H9 (cell line): ENCODE measurements around the genes INCENP and SCGB2A2.

DNA sequence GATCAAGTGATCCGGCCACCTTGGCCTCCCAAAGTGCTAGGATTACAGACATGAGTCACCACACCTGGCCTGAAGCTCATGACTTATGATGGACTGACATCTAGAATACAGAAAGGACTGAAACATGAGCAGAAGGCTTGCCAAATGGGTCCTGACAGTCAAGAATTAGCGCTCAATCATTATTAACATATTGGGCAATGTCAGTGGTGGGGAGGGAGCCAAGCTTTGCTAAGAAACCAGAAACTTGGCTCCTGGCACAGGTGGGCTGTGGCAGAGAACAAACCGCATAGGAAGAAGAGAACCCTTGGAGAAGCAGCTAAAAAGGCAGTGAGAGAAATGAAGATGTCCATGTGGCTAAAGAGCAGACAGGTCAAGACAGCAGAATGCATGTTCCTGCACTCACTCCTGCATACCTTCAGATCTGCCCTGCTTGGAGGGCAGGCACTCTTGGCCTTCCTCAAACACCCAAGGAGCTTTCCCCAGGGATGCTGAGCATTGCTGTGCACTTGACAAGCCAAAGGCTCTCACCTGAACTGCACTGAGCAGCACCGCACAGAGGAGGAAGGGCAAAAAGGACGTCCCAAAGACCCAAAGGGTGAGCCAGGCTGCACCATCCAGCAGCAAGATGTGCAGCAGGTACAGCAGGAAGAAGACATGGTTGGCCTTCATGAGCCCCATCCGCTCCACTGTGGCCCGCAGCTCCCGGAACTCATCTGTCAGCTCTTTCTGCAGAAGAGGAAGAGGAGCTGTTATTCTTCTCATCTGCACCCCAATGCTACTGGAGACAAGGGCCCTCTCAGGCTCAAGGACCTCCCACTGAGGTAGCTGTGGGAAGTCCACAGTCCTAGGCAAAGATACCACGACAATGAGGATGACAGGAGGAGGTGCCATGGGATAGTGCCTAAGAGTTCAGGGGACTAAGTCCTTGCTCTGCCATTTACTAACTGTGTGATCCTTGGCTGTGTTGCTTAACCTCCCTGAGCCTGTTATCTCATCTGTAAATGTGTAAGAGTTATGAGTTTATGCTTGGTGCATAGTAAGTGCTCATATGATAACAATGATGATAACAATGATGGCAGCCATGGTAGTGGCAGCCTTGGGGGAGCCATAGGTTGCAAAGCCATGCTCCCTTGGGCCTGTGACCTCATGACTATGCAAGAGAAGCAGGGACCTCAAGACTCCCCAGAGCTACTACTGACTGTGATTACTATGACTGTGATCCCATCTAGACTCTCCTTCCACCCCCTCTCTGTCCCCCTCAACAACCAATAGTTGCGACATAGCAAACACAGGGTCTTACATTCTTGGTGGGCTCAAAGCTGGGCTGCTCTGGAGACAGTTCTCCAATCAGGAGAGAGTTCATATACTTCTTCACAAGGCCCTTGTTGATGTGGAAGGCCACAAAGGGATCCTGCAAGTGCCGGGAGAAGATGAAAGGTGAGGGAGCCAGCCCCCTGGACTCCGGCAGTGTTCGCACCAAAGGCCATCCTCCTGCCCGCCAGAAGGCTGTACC, 4.3 kb downstream of the FADS1 start:
- PRO-cap: no peak

DNA sequence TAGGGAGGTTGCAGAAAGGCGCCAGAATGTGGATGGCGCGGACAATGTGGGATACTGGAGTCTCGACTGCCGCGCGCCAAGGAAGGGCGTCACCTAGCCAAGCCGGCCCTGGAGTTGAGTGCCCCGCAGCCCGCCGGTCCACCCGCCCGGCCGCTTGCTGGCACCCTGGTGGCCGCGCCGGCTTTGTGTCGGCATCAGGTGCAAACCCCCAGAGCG, 686 bp upstream of the FADS2 start:
- PRO-cap: bidirectional peak, plus-strand start outside the sequence, minus-strand start at position 120 of the sequence

GRCh38 chr11:61834304-61834988, 6.3 kb downstream of the FADS2 start:
- PRO-cap: bidirectional peak, plus-strand start at chr11:61834860, minus-strand start at chr11:61834593

- PRO-cap: no peak
Measured at GRCh38 chr11:61853681-61854310, 25.7 kb downstream of the FADS2 start.

DNA sequence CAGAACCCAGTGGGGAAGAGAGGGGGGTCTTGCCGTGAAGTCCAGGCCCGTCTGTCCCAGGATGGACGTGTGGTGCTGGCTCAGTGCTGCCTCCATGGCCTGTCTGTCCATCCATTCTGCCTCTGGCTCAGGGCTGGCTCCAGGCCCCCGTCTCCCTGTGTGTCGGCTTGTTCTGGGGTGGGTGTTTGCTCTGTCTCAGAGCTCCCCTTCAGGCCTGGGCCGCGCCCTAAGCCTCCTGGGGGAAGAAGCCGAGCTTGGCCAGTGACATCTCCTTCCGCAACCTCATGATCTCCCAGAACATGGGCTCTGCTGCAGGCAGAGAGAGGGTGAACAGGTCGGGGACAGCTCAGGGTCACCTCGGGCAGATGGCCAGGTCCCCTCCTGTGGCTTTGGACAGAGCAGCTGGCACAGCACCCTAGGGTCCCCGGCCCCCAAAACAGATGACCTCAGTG, 6.7 kb upstream of the FADS3 start:
- PRO-cap: no peak

DNA sequence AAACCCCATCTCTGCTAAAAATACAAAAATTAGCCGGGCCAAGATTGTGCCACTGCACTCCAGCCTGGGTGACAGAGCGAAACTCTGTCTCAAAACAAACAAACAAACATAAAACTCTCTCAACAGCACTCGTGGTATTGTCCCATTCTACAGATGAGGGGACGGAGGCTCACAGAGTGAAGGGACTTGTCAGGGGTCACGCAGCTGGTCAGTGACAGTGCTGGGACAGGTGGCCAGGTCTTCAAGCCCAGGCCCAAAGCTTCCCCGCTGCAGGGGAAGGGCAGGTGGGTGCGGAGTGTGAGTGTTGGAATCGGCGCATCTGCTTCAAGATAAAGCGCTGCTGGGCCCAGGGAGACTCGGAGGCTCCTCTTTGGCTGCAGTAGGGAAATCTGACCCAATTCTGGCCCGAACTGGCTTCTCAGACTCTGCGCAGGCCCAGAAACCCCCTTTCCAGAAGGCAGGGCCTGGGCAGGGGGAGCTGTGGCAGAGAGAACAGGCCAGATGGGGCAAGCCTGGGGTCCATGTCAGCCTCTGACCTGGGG, 7.4 kb downstream of the RAB3IL1 start:
- PRO-cap: no peak

GRCh38 chr11:61962555-61962881, 4.9 kb downstream of the FTH1 start:
- PRO-cap: no peak

DNA sequence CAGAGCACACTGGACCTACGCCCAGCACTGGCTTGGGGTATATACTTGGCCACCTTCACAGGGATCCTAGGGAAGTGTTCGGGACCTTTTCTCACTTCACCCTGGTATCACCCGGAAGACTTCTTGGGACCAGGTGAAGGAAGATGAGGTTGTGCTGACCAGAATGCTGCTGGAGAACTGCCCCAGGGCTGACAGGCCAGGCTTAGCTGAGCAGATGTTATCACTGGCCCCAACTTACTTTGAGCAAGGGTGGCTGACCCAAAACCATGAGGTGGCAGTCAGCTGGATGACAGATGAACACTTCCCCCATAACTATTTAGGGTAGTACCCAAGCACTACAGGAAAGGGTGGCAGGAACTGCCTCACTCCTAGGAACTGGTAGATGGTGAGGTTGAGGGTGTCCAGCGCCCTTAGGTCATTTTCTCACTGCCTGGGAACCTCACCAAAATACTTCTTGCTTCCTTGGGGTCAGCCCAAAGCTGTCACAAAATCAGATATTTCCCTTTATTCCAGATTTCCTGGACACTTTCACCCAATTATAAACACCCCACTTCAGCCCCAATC, 4.3 kb downstream of the FTH1 start:
- PRO-cap: no peak

- PRO-cap: bidirectional peak, plus-strand start at chr11:61966890, minus-strand start at chr11:61966578
Measured at GRCh38 chr11:61966433-61966607, 1.1 kb downstream of the FTH1 start.

DNA sequence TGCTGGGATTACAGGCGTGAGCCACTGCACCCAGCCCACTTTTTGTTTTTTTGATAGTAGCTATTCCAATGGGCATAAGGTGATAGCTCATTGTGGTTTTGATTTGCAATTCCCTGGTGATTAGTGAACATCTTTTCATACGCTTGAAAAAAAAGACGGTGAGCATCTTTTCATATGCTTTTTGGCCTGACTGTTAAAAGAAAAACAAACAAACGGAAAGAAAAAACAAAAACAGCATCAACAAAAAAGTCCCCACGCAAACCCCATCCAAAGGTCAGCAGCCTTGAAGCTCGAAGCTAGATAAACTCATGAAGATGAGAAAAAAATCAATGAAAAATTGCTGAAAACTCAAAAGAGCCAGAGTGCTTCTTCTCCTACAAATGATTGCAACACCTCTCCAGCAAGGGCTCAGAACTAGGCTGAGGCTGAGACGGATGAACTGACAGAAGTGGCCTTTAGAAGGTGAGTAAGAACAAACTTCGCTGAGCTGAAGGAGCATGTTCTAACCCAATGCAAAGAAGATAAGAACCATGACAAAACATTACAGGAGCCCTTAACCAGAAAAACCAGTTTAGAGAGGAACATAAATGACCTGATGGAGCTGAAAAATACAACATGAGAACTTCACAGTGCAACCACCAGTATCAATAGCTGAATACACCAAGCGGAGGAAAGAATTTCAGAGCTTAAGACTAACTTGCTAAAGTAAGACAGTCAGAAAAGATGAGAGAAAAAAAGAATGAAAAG, 18.4 kb upstream of the FTH1 start:
- PRO-cap: no peak

- PRO-cap: bidirectional peak, plus-strand start at chr11:62124011, minus-strand start at chr11:62123733
Measured at GRCh38 chr11:62123421-62124251, at the start of gene INCENP. Gene INCENP (plus strand): TSS chr11:62124011.

- PRO-cap: no peak
Measured at GRCh38 chr11:62129779-62130346, 6.1 kb downstream of the INCENP start.

DNA sequence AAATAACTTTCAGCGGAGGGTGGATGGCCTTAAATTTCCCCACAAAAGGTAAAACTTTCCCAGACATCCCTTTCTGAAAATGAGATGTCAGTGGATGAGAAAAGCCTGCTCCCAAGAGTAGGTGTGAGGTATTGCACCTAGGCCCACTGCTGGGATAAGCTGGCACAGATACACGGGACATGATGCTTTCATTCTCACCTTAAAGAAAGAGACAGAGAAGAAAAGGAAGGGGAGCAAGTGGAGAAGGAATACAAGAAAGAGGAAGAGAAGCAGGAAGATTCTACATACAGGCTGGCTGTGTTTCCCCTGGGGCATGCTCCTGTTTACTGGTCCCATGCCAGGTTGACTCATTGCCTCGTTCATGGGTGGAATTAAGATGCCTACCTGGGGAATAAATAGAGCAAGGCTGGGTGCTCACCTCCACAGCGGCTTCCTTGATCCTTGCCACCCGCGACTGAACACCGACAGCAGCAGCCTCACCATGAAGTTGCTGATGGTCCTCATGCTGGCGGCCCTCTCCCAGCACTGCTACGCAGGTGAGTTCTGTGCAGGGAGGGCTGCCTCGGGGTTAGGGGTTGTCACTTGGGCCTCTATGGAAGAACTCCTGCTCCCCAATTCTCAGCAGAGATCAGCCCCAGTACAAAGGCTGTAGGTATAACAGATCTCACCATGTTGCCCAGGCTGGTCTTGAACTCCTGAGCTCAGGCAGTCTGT, at the start of gene SCGB2A2:
SCGB2A2 (plus strand) TSS at position 423 of the 714 bp plus-strand sequence.
- PRO-cap: no peak

GRCh38 chr11:62394809-62395590, 23.8 kb upstream of the SCGB1A1 start:
- PRO-cap: bidirectional peak, plus-strand start at chr11:62395344, minus-strand start at chr11:62395277

GRCh38 chr11:62463138-62463540, 44.3 kb downstream of the SCGB1A1 start:
- PRO-cap: no peak

DNA sequence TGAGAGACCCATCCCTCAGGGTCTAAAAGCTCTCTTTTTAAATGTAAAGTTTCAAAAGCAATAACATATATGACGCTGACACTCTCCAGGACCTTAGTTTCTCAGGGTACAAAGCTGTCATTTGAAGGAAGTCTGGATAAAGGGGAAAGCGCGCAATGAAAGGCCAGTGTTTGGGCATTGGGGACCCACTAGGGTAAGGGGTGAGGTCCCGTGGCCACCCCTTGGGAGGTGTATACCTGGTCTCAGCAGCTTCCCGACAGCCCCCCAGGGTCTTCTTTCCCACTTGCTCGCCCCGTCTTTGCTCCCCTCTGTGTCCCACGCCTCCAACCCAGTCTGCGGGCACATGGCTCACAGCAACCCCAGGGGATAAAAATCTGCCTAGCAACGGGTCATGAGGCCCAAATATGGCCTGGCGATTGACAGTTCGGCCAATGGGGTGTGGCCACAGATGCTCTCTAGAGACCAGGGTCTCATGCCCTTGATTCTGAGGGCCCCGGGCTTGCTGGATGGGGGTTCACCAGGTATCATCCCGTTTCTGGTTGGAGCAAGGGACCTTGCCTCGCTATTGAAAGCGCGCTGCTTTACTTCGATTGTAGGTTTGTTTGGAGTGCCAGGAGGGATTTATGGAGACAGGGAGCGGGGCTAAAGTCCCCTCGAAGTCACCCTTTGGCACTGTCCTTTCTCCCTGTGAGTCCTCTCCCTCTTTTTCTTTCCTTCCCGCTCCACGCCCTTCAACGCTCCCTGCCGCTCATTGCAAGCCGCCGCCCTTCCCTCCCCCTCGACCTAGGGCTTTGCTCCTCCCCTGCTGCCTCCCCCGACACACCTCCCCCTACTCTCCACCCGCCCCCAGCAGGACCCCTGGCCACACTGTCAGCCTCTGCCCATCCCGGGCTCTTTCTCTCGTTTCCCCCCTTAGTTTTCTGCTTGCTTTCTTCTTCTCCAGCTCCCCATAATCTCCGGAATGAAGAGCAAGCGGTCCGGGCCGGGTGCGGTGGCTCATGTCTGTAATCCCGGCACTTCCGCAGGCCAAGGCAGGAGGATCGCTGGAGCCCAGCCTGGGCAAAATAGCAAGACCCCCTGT, 41.3 kb downstream of the AHNAK start:
- PRO-cap: bidirectional peak, plus-strand start at position 481 of the sequence, minus-strand start at position 335 of the sequence

DNA sequence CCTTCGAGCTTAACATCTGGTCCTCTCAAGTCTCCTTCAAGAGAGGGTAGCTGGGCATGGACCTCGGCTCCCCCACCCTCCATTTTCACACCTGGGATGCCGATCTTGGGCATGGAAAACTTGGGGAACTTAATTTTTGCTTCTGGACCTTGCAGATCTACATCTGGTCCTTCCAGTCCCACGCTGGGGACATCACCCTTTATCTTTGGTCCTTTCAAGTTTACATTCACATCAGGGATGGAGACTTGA, 28.1 kb downstream of the AHNAK start:
- PRO-cap: no peak

DNA sequence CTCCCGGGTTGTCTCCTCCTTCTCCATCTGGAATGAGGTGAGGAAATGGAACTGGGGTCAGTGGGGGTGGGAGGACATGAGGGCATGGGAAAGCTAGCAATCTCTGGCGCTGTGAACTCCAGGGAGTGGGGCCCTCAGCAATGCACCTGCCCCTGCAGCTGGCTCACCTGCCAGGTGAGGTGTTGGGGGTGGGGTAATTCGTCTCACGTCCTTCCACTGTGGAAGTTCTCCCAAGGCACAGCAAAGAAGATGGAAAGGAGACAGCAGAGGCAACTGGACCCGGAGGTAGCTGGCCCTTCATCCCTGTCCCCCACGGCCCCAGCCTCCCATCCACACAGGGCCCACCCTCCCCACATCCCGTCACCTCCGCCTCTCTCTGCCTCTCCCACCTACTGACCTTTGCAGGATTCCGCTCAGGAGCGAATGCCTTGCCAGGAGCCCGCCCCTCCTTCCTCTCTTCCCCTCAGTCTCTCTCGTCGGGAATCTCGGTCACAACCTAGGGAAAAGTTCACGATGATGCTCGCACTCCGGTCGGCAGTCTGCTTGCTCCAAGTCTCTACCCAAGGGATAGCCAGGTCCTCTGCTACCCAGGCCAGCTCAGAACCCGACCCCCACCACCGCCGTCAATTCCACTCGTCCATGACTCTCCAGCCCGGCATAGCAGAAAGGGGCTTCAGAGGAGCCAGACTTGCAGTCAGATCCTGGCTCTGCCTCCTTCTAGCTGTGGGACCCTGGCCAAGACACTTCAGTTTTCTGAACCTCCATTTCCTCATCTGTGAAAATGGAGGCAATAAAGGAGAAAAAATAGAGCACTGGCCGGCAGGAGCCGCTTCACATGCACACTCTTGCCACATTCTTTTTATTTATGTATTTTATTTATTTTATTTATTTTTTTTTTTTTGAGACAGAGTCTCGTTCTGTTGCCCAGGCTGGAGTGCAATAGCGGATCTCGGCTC, 10.3 kb downstream of the AHNAK start:
- PRO-cap: no peak

- PRO-cap: no peak
Measured at GRCh38 chr11:62540422-62541428, 5.9 kb downstream of the AHNAK start.

- PRO-cap: bidirectional peak, plus-strand start at chr11:62545792, minus-strand start at chr11:62545622
Measured at GRCh38 chr11:62545490-62546203, 959 bp downstream of the AHNAK start.